HT-29 (cell line): ENCODE measurements around the genes SH3BP1, GALR3 and POLR2F.

- RAMPAGE, long total RNA, result no peak
These were observed 2.3 kb downstream of the GGA1 start for GRCh38 chr22:37610557-37611768.

- RAMPAGE, long total RNA, result no peak
These were observed 15.0 kb downstream of the GGA1 start for GRCh38 chr22:37623268-37624325.

- RAMPAGE, long total RNA, result no peak
These were observed 899 bp upstream of the SH3BP1 start for GRCh38 chr22:37638371-37639169.

DNA sequence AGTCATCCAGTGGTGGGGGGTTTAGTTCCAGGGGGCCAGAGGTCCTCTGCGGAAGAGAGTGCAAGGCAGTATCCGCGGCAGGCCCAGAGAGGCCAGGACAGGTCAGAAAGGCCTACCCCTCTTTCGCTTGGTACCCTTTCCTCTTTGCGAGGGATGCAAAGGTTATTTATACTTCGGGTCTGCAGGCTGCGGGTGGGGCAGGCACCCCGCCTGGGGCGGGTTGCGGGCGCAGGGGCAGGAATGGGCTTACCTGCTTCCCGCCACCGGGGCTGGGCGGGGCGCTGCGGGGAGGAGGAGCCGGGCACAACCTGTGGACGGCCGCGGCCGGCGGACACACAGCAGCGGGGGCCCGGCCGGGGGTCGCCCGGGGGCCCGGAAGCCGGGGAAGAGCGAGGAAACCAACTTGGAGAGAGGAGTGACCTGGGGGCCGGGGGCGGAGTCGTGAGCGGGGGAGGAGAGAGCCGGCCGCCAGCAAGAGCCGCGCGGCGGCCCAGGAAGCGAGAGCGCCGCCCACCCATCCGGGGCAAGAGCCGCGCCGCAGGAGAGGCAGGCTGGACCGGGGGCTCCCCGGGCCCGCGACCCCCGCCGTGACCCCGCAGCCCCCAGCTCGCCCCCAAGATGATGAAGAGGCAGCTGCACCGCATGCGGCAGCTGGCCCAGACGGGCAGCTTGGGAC is at the start of gene SH3BP1:
Gene SH3BP1, plus strand, starts transcription at position 500 of the 676 bp plus-strand sequence.
- RAMPAGE, long total RNA, result no peak

DNA sequence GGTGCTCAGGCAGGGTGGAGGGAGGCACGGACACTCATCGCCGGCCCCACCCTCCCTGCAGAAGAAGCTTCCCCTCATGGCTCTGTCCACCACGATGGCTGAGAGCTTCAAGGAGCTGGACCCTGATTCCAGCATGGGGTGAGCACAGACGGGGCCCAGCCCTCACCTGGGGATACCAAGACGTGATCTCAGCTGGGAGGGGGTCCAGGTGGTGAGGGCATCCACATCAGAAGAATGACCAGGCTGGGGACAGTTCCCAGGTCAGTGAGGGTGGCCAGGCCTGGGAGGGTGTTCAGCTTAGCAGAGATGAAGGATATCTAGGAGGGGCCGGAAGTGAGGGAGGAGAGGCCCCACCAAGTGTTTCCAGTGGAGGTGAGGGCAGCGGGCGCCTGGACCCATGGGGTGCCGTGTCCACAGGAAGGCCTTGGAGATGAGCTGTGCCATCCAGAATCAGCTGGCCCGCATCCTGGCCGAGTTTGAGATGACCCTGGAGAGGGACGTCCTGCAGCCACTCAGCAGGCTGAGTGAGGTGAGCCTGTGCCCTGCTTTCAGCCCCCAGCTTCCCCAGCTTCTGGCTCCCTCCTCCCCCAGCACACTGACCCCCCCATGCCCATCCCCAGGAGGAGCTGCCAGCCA is 3.1 kb downstream of the SH3BP1 start:
- RAMPAGE, long total RNA, result no peak

- RAMPAGE, long total RNA, result no peak
These were observed 2.8 kb upstream of the PDXP start for GRCh38 chr22:37655609-37656210.

GRCh38 chr22:37664749-37665010 is 6.2 kb downstream of the PDXP start:
- RAMPAGE, long total RNA, result no peak

DNA sequence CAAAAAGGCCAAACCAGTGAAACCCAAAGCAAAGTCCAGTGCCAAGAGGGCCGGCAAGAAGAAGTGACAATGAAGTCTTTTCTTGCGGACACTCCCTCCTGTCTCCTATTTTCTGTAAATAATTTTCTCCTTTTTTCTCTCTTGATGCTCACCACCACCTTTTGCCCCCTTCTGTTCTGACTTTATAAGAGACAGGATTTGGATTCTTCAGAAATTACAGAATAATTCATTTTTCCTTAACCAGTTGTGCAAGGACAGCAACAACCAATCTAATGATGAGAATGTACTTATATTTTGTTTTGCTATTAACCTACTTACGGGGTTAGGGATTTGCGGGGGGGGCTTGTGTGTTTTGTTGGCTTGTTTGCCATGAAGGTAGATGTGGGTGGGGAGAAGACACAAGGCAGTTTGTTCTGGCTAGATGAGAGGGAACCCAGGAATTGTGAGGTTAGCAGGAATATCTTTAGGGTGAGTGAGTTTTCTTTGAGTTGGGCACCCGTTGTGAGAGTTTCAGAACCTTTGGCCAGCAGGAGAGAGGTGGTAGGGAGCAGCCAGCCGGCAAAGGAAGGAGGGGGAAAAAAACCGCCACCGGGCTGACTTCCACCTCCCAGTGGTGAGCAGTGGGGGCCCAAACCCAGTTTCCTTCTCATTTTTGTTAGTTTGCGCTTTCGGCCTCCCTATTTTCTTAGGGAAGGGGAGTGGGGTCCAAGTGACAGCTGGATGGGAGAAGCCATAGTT is 1.2 kb downstream of the H1-0 start:
- RAMPAGE, long total RNA, result no peak

- RAMPAGE, long total RNA, result no peak
These were observed 6.6 kb upstream of the GALR3 start for GRCh38 chr22:37816599-37816960.

DNA sequence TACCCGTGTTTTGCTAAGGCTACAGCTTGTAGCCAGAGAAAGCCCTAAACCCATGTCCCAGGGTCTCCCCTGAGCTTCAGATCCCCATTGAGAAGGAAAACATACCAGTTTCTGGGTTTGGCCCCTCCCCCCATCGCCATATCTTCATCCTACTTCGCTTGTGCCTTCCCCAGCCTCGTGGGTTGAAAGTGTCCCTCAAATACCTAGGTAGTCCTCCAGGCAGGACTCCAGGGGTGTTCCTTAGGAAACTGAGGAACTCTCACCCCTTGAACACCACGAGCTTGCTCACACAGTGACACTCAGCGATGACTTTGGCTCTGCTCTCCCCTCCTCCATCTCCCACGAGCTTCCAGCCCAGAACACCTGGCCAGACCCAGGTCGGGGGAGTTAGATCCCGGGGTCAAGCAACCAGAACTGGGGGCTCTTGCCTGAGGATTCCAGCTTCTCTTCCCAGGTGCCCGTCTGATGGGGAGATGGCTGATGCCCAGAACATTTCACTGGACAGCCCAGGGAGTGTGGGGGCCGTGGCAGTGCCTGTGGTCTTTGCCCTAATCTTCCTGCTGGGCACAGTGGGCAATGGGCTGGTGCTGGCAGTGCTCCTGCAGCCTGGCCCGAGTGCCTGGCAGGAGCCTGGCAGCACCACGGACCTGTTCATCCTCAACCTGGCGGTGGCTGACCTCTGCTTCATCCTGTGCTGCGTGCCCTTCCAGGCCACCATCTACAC is at the start of gene GALR3:
Gene GALR3, plus strand, starts transcription at position 449 of the 724 bp plus-strand sequence.
- RAMPAGE, long total RNA, result no peak

DNA sequence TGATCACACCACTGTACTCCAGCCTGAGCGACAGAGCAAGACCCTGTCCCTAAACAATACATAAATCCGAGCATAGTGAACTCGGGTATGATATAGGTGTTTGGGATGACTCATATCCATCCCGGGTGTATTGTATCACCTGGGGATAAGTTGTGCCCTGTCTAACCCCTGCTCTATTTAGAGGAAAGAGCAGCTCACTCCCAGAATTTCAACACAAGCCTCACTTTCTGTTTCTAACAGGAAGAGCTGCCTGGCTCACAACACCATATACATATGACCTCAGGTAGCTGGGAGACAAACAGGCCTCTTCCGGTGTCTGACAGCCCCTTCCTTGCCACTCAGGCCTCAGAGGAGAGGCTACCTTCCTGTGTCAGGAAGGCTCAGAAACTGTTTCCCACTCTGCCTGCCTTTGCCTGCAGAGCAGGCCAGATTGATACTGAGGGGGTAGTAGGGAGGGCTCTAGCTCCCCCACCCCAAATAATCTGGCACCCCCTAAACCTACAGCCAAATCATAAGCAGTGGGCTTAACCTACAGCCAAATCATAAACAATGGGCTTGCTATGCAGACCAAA is 9.8 kb upstream of the MICALL1 start:
- RAMPAGE, long total RNA, result no peak

DNA sequence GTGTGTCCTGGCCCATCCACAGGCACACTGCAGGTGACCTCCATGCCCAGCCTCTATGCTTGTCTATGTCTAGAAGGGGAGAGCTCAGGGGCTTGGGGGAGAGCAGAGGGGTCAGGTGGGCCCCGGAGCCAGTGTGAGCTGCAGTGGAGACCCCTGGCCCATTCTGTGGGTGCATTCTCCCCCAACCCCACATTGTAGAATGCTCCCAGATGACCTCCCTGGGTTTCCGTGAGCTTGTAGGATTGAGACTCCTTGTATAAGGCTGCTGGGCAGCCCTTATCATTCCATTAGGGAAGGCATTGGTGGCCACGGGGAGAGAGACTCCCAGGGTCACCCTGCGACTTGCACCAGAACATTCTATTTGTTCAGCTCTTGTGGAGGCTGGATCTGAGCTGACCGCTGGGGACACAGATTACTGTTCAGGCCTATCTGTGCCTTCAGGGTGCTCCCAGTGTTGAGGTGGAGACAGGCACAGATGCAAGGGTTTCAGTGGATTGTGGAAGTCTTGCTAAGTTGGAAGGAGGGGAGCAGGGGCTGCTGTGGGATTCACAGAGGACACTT is 17.8 kb downstream of the MICALL1 start:
- RAMPAGE, long total RNA, result no peak

- RAMPAGE, long total RNA, result no peak
These were observed 18.3 kb downstream of the MICALL1 start for GRCh38 chr22:37924336-37924791.

- RAMPAGE, long total RNA, result no peak
These were observed 21.0 kb downstream of the C22orf23 start for GRCh38 chr22:37932325-37932910.

GRCh38 chr22:37933772-37934267 is 19.6 kb downstream of the C22orf23 start:
- RAMPAGE, long total RNA, result no peak

DNA sequence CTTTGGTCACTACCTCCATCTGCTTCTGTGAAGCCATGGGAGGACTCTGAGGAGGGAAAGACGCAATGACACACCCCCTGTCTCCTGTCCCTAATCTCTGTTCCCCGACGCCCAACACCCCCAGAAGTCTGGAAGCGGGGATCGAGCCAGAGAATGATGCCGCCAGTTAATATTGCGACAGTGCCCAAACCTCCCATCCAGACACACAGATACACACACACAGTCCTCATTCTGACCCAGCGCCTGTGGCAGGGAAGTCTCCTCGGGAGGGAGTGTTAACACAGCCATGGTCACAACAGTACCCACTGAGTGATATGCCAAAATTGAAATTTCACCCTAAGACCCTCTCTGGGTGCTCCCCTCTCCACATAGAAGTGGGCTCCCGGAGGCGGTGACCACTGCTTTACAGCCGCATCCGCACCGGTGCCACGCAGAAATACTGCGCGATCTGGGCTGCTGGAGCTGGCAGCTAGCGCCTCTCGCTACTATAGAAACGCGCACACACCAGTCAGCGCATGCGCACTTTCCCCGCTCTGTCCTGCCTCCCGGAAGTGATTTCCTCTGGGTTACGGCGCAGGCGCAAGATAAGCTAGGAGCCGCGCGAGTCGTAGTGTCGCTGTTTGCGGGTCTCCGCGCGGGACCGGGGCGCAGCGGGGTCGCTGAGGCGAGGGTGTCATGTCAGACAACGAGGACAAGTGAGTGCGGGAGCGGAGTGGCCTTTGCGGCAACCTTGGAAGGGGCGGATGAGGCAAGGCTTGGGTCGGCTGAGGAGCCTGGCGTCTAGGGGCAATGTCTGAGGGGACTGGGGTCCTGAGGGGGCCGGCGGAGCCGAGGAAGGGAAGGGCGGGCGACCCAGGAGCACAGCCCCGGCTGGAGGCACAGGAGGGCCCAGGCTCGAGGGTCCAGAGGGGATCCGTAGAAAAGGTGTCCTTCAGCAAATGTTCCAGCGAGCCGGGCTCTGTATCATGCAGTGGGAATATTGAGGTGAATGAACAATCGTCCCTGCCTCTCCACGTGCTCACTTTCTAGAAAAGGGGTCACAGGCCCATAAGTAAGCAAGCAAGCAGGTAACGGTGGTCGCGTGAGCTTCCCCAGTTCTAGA is at the start of gene POLR2F:
Gene POLR2F, plus strand, starts transcription at position 587 of the 1,102 bp plus-strand sequence.
- RAMPAGE, long total RNA, result start-site peak on the plus strand centred at position 585 of the sequence, 63 bp wide, 96 and 208 reads in 2 replicates

DNA sequence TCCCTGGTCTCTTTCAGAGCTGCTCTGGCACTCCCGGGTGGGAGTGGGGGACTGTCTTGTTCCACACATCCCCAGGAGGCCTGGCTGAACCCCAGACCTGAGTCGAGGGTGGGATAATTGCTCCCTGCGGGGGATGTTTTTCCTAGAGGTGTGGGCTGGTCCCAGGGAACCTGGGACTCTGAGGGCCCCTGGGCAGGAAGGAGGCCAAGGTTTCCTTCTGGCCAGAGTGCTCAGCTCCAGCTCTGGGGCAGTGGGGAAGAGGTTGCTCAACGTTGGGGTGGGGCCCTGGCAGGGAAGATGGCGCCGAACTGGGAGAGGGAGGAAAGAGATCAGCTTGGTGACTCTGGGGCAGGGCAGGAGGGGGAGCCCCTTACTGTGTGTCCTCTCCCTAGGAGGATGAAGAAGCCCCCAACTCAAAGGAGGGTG is 2.0 kb downstream of the SOX10 start:
- RAMPAGE, long total RNA, result no peak

- RAMPAGE, long total RNA, result no peak
These were observed 31.8 kb upstream of the SOX10 start for GRCh38 chr22:38016236-38016479.

- RAMPAGE, long total RNA, result no peak
These were observed 33.3 kb upstream of the SOX10 start for GRCh38 chr22:38017486-38018210.

DNA sequence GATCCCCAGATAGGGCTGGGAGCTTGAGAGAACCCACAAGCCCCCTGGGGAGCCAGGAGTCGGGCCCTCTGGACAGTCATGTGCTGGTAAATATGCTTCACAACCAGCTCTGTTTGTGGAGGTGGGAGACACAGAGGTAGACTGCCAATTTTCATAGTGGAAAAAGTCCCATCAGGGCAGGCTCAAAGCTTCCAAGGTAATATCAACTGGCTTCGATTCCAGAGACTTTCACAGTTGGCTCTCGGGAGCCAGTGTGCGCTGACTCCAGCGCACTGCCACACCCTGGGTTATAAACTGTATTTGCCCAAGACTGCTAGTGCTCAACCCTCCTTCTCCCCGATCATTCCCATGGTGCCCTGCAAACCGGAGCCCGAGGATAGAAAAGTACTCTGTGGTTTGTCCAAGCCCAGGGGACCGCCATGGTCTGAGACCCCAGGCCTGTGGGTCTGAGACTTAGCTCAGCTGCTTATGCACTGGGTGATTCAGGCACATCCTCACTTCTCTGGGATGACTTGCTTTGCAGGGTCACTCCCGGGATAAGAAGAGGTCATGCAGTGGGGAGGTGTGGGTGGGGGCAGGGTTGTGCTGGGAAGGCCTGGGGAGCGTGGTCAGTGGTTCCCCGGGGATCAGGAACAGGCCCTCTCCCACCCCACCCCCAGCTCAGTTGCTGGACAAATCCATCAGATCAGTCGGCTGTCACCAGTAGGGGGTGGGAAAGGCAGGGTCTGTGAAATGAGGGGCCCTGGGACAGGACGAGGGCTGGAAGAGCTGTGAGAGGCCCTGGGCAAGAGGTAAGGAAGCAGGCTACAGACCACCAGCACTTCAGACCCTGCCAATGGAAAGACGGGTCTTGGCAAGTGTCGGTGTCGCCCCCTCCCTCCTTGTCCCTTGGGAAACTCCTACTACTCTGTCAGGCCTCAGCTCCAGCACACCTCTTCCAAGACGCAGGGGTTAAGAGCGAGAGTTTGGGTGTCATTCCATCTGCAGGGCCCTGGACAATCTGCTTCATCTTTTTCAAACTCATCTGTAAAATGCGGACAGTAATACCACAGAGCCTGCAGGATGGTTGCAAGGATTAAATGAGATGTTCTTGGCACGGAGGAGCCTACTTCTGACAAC is 26.6 kb upstream of the PICK1 start:
- RAMPAGE, long total RNA, result no peak